ENCODE results near the genes EXOC3 and SLC9A3.

- RRBS = no CpG with 5 or more reads among the region's 46 CpGs
Measured at GRCh38 chr5:187884-189135, 3.0 kb upstream of the LRRC14B start.

- RRBS = 100% methylated on average over 1 of the region's 28 CpGs
Measured at GRCh38 chr5:205346-206253, 12.4 kb downstream of the CCDC127 start.

DNA sequence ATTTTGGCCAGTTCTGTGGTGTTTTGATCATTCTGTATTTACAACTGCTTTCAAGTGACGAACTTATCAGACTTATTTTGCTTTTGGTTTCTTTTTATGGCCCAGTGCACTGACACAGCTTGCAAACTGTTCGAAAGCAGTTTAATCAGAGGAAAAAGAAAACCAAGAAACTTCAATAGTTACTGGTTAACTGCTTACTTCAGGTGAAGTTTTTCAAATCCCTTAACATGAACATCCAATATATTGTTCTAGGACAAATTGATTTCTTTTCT, 2.0 kb downstream of the SDHA start:
- RRBS = no CpG with 5 or more reads among the region's 2 CpGs

DNA sequence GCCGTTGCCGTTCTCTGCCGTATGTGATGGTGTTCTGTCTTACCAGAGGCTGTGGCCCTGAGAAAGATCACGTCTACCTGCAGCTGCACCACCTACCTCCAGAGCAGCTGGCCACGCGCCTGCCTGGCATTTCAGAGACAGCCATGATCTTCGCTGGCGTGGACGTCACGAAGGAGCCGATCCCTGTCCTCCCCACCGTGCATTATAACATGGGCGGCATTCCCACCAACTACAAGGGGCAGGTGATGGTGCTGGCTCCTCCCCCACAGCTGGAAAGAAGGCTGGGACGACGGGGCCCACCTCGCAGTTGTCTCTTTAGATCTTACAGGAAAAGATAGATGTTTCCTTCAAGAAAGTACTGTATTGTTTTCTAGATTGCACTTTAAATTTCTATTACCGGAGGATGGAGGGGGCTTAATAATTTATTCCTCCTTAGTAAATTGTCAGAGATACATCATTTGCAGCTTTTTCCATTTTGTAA, 17.0 kb downstream of the SDHA start:
- RRBS = no CpG with 5 or more reads among the region's 17 CpGs

DNA sequence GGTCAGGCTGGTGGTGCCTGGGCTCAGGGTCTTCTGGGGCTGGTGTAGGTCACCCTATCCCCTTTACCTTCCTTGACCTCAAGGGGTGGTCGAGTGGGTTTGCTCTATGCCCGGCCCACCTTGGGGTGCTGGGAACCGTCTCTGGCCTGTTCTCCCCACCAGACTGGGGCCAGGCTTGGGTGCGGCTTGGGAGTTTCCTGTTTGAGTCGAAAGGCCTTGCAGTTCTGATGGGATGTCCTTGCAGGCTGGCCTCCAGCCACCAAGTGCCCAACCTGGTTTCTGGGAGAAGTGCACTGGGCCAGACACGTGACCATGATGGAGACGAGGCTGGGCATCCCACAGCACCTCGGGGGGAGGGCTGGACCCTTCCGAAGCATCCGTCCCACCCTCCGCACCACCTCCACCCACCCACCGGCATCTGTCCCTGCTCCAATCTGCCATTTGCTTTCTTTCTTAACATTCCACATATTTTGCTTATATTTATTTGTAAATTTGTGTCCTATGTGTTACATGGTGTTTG, 3.8 kb downstream of the AHRR start:
- RRBS = no CpG with 5 or more reads among the region's 12 CpGs

DNA sequence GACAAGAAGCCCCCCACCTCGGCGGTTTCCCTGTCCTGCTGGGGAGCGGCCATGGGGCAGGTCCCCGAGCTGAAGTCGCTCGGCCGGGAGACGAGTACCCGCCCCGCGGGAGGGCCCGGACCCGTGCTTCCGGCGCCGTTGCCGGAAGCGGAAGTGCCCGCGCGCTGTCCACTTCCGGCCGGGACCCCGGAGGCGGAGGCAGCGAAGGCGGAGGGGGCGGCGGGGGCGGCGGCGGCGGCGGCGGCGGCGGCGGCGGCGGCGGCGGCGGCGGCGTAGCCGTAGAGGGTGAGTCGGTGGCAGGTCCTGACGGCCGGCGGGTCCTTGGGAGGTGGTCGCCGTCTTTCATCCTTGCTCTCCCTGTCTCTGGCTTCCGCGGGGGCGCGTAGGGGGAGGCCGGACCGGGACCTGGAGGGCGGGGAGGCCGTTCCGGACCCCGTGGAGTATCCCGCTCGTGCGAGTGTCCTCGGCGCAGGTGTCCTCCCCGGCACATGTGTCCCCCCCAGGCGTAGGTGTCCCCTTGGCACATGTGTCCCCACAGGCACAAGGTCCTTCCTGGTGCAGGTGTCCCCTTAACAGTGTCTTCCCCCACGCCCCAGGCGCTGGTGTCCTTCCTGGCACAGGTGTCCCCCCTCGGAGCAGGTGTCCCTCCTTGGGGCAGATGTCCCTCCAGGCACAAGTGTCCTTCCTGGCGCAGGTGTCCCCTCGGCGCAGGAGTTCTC, at the start of gene EXOC3:
Gene EXOC3, plus strand, starts transcription at position 171 of the 719 bp plus-strand sequence.
- RRBS = under 1% methylated on average over 12 of the region's 75 CpGs

- RRBS = no CpG with 5 or more reads among the region's 14 CpGs
Measured at GRCh38 chr5:456723-457227, 13.8 kb downstream of the EXOC3 start.

DNA sequence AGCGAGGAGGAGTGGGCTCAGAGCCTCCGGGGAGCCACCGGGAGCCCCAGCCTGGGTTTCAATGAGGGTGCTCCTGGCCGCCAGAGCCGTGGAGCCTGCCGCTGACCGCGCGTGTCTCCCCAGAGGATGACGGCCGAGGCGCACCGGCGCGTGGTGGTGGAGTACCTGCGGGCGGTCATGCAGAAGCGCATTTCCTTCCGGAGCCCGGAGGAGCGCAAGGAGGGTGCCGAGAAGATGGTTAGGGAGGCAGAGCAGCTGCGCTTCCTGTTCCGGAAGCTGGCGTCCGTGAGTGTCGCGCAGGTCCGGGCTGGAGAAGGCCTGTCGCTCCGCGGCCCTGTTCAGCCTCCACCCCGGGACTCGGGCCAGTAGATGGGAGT, 22.0 kb downstream of the EXOC3 start:
- RRBS = 96% methylated on average over 18 of the region's 34 CpGs

DNA sequence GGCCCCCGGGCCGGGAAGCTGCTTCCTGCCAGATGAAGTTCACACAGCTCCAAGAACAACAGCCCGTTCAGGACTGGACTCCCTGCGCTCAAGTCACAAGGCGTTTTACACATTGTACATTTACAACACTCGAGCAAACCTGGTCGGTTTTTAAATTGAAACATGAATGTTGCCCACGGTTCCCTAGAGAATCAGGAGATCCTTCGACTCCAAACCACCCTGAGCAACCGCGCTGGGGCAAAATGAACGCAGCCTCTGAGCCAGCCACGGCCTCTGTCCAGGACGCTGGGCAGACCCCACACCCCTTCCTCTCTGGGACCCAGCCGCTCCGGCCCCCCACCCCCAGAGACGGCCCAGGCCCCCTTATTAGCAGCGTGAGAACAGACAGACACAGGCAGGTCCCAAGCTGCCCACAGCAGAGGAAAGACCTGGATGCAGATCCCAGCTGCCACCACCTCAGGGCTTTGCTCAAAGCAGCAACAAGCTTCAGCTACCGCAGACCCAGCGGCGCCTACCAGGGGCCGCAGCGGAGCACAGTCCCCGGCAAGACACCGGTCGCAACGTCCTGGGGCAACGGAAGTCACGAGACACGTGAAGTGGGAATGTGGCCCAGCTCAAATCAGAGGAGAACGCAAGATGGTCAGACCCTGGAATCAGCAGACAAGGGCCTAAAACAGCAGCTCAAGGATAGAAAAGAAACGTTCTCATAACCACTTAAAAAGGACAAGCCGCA, 22.1 kb downstream of the SLC9A3 start:
- RRBS = no CpG with 5 or more reads among the region's 33 CpGs

DNA sequence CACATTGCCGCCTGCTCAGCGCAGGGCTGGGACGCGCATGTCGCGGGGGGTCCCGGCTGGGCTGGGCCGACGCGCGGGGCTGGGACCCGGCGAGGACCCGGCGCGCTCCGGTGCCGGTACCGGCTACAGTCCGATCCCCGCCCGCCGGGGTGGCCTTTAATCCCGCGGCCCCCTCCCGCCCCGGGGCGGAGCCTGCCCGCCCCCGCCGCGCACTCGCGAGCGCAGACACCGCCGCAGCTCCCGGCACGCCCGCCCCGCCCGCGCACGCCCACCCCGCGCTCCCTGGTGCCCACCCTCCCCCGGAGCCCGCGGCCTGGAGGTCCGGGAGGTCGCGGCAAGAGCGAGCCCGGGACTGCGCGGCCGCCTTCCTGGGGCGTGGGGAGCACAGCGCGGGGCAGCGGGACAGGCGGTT, at the start of gene SLC9A3:
Gene SLC9A3, minus strand, starts transcription at position 132 of the 412 bp plus-strand sequence.
- RRBS = 2% methylated on average over 34 of the region's 62 CpGs

DNA sequence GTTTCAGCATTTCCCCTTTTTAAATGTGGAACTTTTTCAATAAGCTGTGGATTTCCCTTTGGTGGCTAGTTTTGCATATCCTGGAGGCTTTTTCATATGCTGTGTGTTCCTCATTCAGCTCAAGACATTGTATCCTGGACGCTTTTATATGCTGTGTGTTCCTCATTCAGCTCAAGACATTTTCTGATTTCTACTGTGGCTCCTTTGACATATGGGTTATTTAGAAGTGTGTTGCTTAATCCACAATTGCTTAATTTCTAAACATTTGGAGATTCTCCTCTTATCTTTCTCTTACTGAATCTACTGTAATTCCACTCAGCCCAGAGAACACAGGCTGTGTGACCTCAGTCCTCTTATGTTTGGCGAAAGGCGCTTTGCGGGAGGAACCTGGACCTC, 5.8 kb upstream of the SLC9A3 start:
- RRBS = no CpG with 5 or more reads among the region's 4 CpGs

DNA sequence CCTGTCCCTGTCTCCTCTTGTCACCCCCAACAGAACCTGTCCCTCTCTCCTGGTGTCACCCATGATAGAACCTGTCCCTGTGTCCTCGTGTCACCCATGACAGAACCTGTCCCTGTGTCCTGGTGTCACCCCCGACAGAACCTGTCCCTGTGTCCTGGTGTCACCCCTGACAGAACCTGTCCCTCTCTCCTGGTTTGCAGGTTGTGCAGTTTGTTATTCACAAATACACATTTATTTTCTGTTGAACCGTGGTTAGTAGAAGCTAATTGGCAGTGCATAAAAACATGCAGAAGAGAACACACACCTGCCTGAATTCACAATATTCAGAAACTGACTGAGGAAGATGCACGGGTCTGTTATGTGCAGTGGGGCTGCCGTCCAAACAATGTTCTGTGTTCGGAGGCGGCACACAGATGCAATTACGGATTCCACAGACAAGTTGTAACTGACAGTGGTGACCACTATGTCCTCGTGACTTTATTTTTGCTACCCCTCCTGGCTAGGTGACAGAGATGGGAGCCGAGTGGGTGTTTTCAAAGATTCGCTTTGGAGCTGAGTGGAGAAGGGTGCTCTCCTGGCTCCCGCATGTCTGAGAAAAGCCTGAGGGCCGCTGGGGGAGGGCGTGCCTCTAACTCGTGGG, 31.7 kb downstream of the TPPP start:
- RRBS = no CpG with 5 or more reads among the region's 15 CpGs

- RRBS = 98% methylated on average over 7 of the region's 45 CpGs
Measured at GRCh38 chr5:662955-663544, 30.1 kb downstream of the TPPP start.

GRCh38 chr5:683566-683910, 9.6 kb downstream of the TPPP start:
- RRBS = no CpG with 5 or more reads among the region's 10 CpGs

- RRBS = no CpG with 5 or more reads among the region's 11 CpGs
Measured at GRCh38 chr5:713593-714235, 20.6 kb upstream of the TPPP start.

DNA sequence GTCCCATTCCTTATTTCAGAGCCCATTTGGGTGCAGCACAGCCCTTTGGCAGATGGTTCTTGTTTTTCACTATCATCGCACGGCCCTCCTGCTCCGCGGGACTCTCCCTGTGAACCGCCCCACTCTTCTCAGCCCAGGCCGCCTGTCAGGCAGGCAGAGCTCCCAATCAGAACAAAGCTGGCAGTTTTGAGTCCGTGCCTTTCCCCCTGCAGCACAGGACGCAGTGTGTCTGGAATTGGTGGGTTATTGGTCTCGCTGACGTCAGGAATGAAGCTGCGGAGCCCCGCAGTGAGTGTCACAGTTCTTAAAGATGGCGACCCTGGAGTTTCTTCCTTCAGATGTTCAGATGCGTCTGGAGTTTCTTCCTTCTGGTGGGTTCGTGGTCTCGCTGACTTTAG, 7.7 kb downstream of the ZDHHC11B start:
- RRBS = no CpG with 5 or more reads among the region's 16 CpGs

DNA sequence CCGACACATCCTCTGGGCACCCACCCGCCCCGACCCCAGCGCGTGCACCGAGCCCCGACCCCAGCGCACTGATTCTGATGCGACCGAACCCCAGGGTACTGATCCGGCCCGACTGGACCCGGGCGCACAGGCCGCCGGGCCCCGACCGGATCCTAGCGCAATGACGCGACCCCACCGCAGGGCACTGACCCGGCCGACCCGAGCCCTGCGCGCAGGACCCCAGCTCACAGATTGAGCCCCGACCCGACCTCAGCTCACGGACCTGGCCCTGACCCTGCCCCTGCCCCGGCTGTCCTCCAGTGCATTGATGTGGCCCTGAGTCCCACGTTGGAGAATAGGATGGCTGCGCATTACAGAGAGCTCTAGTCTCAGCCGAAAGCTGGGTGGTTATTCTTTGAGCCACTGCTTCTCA, 428 bp downstream of the TRIP13 start:
- RRBS = 4% methylated on average over 12 of the region's 34 CpGs

GRCh38 chr5:963438-964799, 44.7 kb upstream of the NKD2 start:
- RRBS = 39% methylated on average over 6 of the region's 47 CpGs

GRCh38 chr5:991579-991921, 17.1 kb upstream of the NKD2 start:
- RRBS = no CpG with 5 or more reads among the region's 5 CpGs

DNA sequence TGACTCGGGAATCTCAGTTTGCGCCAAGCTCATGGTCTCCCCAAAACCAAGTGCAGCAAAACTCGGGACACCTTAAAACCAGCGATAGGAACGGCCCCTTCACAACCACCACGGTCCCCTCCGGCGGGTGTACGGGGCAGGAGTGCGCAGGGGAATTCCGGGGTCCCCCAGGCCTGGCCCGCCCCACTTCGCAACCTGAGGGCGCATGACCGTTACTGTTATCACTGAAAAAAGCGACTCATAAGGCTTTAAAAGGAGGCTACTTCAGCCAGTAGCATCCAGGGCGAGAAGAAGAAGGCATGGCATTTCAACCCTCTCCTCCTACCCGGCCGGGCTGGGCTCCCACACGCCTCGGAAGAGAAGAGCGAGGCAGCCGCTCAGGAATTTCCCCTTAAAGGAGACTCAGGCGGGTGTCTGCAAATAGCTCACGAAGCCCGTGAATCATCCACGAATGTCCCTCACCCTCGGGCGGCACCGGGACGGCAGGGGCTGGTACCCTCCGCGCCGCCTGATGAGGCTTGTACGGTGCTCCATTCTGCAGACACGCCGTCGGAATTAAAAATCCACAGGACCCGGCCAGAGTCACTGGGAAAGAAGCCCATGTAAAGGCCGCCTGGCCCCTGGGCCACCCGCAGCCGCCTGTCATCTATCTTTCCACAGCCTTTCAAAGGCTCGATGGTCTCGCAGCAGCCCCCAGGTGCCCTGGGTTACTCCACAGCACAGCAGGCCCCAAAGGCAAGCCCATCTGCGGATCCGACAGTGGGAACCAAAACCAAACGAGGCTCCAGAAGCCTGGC, 11.9 kb downstream of the SLC12A7 start:
- RRBS = 50% methylated on average over 9 of the region's 47 CpGs

Measured in renal cortical epithelial cell (primary cell).